ENCODE data around the genes ZNF853 and COL28A1.

GRCh38 chr7:6038314-6038850, 7.2 kb downstream of the ANKRD61 start:
- PRO-cap, 2 experiments = no peak in any of the 2 experiments

- PRO-cap, 2 experiments = no peak in any of the 2 experiments
These were observed 15.9 kb downstream of the CYTH3 start for GRCh38 chr7:6256384-6257090.

DNA sequence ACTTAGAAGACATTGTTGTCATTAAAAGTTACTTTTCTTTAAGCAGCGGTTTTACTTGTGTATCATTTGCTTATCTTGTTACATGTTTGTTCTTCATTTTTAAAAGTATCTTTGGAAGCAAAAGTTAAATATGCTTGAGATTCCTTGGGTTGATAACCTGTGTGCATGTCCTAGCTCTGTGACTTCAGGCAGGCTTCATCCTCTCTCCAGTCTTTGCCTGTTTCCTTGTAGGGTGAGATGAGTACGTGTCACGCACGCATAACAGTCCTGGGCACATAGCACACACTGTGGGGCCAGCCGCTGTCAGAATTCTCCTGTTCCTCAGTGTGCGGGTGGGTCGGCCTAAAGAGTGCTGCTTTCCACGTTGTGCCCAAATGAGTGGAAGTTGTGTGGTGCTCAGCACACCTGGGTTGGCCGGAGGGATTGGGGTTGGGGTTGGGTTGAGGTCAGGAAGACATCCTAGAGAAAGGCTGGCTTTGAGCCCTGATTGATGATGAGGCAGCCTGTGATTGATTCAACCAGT, 18.4 kb downstream of the RAC1 start:
- PRO-cap, 2 experiments = no peak in any of the 2 experiments

GRCh38 chr7:6422127-6422665, 25.6 kb downstream of the DAGLB start:
- PRO-cap, 2 experiments = no peak in any of the 2 experiments

- PRO-cap, 2 experiments = no peak in any of the 2 experiments
These were observed 10.9 kb upstream of the ZNF853 start for GRCh38 chr7:6604365-6605001.

- PRO-cap, 2 experiments = no peak in any of the 2 experiments
These were observed at the start of gene ZNF853 for GRCh38 chr7:6614921-6615820. Gene ZNF853 (plus strand): TSS chr7:6615610.

- PRO-cap, 2 experiments = no peak in any of the 2 experiments
These were observed 3.1 kb downstream of the ZNF316 start for GRCh38 chr7:6639792-6640997.

DNA sequence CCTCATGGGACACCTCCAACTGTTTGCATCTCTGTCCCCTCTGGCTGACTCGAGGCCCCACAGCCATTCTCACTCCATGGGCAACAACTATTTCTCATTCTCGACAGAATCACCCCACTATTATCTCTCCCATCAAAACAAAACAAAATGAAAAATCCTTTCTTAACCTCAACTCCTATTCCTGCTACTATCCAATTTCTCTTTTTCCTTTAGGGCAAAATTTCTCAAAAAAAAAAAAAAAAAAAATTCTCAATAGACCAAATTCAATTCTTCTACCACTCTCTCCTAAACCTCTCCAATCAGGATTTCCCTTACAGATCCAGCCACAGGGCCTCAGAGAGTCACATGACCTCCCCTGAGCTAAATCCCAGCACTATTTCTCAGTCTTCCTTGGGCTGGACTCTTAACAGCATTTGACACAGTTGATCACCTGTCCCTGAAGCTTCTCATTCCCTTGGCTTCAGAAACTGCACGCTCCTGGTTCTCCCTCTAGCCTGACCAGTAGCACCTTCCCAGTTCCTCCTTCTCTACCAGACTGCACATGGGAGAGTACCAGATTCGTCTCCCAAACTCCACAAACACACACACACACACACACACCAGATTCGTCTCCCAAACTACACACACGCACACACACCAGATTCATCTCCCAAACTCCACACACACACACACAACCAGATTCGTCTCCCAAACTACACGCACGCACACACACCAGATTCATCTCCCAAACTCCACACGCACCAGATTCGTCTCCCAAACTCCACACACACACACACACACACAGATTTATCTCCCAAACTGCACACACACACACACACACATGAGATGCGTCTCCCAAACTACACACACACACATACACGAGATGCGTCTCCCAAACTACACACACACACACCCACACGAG, 4.8 kb downstream of the ZNF12 start:
- PRO-cap, 2 experiments = no peak in any of the 2 experiments

DNA sequence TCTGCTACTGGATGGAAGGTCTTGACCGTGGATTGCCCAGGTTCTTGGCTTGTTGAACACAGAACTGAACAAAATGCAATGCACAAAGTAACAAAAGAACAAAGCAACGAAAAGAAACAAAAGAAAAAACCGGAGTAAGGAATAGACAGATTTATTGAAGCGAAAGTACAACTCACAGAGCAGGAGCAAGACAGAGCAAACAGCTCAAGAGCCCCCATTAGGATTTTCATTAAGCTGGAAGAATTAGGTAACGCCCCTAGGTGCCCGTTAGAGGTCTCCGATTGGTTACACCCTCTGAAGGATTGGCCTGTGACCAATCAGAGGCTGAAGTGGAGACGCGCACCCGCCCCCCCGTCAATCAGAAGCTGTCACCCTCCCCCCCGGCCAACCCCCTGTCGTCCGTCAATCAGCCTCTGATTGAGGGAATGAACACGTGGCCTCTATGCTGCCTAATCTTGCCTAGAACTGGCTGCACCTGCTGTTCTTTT, 1.0 kb upstream of the CCZ1B start:
- PRO-cap, 2 experiments = no peak in any of the 2 experiments

DNA sequence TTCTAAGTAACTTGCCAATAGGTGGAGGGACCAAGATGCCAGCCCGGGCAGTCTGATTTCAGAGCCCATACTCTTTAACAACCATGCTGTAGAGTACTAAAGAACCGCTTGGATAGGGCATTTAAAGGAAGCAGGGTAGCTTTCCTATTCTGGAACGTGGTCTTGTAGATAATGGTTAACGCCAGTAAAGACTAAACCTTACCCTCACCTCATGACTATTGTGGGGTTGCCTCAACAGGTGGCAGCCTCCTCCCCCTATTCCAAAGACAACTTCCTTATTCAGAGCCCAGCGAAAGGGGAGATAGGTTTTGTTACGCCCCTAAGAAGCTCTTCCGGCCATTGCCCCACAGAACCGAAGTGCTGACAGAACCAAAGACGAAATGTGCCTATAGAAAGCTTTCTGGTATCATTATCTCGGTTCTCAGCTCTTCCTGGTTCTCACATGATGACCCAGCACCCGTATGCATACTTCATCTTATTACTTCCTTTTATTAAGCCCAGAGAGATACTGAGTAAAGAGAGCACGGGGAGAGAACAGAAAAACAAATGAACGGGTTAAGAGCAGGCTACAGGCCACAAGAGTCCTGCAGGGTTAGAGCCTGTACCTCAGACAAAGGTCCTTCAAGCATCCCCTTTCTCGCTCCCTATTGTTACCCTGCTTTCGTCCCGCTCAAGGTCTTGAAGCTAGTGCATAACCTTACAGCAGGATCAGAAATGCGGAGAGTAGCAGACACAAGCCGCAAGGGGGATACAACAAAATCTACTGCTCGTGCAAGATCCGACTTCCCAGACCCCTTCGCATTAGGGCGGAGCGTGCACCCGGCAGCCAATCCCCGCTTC, 502 bp upstream of the C1GALT1 start:
- PRO-cap, 2 experiments = peak in 2 of 2 experiments; most common plus-strand start position 339 of the sequence (in 2); most common minus-strand start position 164 of the sequence (in 2)

DNA sequence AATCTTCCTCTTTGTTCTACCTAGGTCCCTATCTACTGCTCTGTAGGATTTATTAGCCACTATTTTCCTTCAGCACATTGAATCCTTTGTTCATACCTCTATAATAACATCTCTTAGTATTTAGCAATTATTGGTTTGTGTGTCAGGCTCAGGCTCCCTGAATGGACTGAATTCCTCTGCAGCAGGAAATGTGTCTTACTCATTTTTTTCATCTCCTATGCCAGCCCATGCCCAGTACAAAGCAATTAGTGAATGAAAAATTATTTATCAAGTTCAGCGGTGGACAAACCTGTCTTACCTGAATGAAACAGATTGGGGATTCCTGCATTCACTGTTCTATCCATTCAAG, 53.7 kb downstream of the C1GALT1 start:
- PRO-cap, 2 experiments = no peak in any of the 2 experiments

DNA sequence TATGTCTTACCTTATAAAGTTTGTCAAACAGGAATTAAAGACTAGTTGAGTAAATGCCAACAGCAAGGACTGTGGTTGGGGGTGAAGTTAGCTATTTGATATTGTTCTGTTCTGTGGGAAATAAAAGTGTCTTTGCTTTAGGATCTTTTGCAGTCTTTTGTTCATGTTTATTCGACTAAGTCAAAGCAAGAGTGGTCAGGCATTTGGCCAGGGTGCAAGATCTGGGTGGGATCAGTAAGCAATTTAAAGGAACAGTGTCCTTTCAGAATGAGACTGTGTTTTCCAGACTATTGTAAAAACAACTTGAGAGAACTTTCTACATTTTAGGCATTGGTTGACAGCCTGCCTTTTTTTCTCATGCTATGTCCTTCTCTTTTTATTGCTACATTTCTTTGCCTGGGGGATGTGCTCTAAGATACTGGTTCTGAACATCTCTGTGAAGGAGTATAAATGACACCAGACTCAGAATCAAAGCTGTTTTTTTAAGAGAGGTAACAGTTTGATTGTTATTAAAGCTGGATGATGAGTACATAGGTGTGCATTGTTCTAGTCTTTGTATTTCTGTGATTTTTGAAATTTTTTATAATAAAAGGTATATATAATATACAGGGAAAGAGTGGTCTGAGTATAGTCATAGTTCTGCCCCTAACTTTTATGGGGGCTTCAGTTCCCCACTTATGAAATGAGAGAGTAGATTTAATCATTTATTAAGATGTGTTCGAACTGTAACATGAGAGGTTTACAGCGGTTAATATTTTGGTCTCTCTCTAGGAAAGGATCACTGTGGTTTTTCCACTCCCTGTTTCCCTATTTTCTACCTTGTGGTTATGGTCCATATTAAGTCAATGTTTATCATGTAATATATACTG, at the start of gene COL28A1:
Gene COL28A1, minus strand, starts transcription at position 134 of the 869 bp plus-strand sequence.
- PRO-cap, 2 experiments = no peak in any of the 2 experiments

DNA sequence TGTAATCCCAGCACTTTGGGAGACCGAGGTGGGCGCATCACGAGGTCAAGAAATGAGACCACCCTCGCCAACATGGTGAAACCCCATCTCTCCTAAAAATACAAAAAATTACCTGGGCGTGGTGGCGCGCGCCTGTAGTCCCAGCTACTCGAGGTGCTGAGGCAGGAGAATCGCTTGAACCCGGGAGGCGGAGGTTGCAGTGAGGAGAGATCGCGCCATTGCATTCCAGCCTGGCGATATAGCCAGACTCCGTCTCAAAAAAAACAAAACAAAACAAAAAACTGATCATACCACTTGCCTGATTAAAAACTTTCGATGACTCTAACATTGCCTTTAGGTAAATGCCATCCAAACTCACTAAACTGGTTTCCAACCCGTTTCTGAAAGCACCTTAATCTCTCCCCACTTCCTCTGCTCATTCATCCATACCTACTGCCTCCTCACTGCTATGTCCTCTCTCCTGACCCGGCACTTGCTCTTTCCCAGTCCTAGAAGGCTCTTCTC, 830 bp upstream of the MIOS start:
- PRO-cap, 2 experiments = peak in 2 of 2 experiments; most common plus-strand start position 422 of the sequence (in 2); most common minus-strand start position 434 of the sequence (in 1)

DNA sequence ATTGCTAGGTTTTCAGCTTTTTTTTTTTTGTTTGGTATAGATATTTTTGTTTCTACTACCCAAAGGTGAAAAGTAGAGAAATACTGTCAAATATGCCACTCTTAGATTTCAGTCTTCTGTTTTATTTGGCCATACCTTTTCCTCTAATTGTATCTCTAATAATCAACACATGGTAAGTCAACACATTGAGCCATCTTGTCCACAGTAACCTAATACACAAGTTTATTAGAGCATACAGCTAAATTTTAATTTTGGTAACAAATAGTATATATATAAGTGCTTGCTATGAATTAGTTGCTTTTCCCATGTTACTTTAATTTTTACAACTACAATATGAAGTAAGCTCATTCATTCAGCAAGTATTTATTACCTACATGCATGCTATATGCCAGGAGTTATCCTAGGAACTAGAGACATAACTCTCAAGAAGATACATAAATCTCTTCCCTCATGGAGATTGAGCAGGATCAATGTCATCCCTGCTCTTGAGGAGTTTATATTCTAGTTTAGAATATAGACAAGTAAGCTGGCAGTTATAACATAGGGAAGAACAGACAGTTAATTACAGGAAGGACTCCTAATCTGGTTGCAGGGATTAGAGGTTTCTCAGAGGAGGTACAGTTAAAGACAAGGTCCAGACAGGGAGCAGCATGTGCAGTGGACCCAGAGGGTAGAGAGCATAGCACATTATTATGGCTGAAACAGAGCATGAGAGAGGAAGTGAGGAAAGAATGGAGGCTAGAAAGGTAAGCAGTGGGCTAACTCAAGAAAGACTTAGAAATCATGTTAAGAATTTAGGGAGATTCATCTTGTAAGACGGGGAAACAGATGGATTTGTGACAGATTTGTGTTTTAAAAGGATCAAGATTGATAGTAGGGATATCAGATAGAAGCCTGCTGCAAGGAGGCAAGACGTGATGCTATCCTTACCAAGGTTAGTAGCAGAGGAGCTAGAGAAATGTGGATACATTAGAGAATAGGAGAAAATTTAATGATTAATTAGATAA, 9.5 kb downstream of the MIOS start:
- PRO-cap, 2 experiments = no peak in any of the 2 experiments

- PRO-cap, 2 experiments = no peak in any of the 2 experiments
These were observed 8.1 kb upstream of the RPA3 start for GRCh38 chr7:7726335-7727034.

DNA sequence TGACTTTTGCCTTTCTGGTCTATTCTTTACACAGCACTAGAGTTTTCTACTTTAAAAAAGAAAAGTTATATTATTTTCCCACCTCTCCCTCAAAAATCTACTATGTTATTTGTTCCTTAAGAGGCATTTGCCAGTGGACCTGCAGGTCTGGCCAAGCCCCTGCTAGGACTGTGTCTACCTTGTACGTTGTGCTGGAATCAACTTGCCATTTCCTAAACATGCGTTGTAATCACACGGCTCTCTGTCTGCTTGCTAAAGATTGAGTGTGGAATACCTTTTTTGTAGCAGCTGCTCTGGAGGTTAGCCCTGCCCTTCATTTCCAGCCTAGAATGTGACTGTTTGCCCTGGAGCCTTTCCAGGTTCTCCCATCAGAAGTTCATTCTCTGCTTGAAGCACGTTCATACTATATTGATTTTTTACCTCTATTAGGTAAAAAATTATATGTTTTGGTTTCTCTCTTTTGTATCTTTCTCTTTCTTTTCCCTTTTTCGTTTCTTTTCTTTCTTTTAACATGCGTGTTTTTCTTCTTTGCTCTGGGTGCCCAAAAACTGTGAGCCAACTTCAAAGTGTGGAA, 111.7 kb upstream of the RPA3 start:
- PRO-cap, 2 experiments = no peak in any of the 2 experiments

- PRO-cap, 2 experiments = no peak in any of the 2 experiments
These were observed 86.0 kb upstream of the GLCCI1 start for GRCh38 chr7:7882508-7883111.

GRCh38 chr7:8188339-8188826, 73.6 kb downstream of the ICA1 start:
- PRO-cap, 2 experiments = no peak in any of the 2 experiments

GRCh38 chr7:8214220-8215121, 47.5 kb downstream of the ICA1 start:
- PRO-cap, 2 experiments = no peak in any of the 2 experiments

DNA sequence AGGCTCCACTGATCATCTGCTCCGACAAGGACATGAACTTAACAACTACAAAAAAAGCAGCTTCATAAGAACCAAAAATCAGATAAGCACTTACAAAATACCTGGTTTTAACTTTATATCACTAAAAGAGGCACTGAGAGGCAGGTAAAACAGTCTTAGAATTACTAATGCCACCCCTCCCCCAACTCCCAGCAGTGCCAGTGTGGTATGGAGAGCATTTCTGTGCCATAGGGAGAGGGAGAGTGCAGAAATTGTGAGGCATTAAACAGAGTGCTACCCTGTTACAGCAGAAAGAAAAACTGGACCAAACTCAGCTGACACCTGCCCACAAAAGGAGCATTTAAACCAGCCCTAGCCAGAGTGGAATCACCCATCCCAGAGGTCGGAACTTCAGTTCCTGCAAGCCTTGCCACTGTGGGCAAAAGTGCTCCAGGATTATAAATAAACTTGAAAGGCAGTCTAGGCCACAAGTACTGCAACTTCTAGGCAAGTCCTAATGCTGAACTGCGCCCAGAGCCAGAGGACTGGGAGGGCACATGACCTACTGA, 1050.7 kb downstream of the NDUFA4 start:
- PRO-cap, 2 experiments = no peak in any of the 2 experiments